Cardiac ventricle fibroblast (primary cell): Measurements from ENCODE around the genes P2RY13 and AADAC.

GRCh38 chr3:150267284-150267715 lies 140.8 kb upstream of the TSC22D2 start:
- RAMPAGE, long total RNA: no peak

DNA sequence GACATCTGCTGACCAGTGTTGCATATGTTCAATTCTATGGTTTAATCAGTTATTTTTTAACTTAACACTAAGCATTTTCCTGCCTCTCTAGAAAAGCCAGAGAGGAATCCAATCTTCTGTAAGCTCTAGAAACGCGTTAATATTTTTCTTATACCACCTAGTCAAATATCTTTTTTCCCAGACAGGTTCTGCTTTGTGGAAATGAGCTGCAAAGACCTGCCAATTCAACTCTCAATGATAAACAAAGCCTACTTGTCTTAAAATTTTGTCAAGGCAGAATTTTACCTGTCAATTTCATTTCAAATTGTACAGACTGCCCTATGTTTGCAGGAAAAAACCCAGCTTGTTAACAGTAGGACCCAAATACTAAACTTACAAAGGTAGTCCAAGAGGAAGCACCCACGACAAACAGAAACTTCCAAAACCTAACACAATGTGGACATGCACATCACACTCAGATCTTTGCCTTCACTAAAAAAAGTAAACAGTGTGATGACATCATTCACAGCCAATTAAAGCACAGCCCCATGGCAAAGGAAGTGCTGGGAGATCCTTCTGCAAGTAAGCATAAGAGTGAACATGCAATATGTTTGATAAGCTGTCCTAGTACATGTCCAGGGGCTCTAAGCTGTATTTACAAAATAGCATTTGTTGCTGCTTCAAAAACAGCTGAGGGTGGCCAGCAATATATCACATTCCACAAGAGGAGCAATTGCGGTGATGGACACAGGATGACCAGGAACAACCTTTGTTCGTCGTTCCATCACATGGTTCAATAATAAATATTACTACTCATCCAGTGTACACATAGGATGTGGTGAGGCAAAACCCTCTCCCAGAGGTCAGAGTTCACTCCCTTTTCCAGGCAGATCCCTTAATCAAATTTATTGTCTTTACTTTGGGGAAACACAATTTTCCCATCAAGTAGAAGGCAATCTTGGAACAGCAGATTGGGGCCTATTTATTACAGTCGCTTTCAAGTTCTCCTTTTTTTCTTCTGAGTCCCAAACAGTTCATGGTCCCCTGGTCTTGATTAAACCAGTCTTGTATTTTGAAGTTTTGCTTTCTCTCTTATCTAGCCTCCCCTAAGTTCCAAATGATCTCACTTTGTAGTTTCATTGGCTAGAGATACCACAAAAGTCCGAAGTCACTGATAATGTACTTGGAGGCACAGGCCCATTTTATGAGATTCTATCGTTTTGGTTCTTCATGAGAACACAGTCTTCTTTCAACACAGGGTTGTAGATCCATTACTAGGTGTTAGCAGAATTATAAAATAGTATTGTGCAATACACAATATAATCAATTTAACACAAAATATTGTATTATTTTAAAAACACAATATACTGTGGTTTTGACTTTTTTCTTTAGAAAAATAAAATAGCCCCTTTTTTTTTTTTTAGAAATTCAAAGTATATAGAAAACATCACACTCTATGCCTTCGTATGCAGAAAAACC lies 139.1 kb upstream of the TSC22D2 start:
- RAMPAGE, long total RNA: no peak

- RAMPAGE, long total RNA: no peak
Observed at GRCh38 chr3:150443940-150444526, 35.9 kb downstream of the TSC22D2 start.

DNA sequence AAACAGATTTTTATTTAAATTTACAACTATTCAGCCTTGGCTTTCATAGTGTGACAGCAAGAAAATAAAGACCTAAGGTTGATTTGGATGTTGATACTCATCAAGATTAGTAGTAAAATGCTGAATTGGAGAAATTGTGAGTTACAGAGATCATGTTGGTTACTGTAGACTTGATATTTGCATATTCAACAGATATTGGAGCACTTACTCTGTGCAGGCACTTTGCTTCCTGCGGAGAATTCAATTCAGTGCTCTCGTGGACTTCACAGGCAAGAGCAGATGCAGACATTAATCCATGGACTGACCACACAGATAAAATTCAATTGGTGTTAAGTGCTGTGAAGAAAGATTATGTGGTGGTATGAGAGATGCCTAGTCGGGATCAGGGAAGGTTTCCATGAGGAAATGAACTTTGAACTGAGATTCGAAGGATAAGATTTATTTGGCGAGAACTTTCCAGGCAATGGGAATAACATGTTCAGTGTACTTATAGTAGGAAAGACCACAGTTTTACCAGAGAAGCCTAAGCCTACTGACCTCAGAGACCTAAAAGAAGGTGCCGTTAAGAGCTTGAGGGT lies 4.2 kb downstream of the SELENOT start:
- RAMPAGE, long total RNA: no peak

- RAMPAGE, long total RNA: no peak
Observed at GRCh38 chr3:150733330-150734324, 29.3 kb downstream of the SIAH2 start.

DNA sequence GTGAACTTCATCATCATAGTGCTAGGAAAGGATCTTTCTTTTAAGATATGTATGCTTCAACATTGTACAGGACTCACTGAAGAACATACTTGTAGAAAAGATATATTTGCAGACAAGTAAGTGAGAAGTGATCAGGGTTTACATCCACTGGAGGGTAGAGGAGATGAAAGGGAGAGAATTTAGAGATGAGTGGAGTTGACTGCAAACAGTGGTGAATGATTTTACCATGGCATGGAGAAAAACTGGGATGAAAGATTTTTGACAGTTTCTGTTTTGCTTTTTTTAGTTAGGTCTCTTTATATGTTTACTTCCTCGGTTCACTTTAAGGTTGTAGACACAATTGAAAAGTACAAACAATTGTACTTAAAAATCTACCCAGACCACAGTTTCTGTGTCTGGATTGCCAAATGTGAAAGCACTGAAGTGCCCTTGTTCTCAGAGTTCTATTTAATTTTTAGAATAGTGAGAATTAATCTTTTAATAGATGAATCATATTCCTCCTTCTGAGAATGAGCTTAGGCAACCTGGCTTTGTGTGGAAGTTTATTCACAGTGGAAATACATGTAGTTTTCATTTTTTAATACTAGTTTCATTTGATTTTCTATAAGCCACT lies 1.6 kb upstream of the GPR171 start:
- RAMPAGE, long total RNA: no peak

DNA sequence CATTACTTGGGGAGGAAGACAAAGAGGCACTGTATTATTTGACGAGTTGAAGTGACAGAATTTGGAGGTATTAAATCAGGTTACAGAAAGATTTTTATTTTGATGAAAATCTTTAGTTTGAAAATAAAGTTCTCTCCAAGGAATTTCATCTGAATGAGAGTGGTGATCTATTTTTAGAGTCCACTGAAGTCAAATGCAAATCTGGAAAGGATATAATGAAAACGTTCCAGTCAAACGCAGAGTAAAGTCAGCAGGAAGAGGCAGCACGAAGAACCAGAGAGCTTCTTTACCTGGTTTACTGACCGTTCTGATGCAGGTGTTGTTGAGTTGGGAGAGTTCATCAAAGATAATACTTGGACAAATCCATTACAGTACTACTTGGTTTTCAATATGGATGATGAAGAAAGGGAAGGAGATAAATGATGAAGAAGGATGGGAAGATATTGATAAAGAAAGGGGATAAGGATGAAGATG lies 8.7 kb downstream of the P2RY14 start:
- RAMPAGE, long total RNA: no peak

GRCh38 chr3:151281631-151281771 lies 3.2 kb upstream of the P2RY14 start:
- RAMPAGE, long total RNA: no peak

GRCh38 chr3:151329300-151329636 lies at the start of gene P2RY13:
TSS of gene P2RY13 (minus strand) at chr3:151329549.
- RAMPAGE, long total RNA: no peak

GRCh38 chr3:151387429-151388084 lies 3.0 kb upstream of the P2RY12 start:
- RAMPAGE, long total RNA: no peak

DNA sequence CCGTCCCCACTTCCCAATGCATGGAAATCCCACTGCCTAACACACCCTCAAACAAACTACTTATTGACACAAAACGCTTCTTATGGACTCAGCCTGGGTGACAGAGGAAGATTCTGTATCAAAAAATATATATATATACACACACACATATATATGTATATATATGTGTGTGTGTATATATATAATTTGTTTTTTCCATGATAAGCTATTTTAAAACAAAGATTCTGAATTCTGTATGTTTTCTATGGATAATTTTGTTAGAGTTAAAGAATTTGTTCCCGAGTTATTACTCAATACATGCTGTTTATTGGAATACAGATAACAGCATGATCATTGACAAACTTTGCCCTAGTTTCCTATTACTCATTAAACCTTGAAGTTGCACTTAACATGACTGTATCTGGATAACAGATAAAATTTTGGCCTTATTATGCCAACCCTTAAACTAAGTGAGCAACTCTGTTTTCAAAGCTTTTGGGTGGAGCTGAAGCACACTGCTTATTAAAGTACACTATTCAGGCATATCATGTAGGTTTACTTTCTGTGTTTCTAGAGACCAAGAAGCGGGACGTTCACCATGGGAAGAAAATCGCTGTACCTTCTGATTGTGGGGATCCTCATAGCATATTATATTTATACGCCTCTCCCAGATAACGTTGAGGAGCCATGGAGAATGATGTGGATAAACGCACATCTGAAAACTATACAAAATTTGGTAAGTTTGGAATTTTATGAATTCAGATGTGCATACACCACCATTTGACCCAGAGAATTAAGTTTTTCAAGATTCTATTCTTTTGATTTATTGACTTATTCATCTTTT lies at the start of gene AADAC:
Gene AADAC, plus strand, starts transcription at position 531 of the 823 bp plus-strand sequence.
- RAMPAGE, long total RNA: no peak

- RAMPAGE, long total RNA: no peak
Observed at GRCh38 chr3:151927944-151928423, 54.5 kb downstream of the SUCNR1 start.

GRCh38 chr3:152159356-152159784 lies 109.4 kb upstream of the MBNL1 start:
- RAMPAGE, long total RNA: no peak

- RAMPAGE, long total RNA: no peak
Observed at GRCh38 chr3:152305503-152306823, 37.2 kb downstream of the MBNL1 start.

- RAMPAGE, long total RNA: no peak
Observed at GRCh38 chr3:152321754-152322593, 53.2 kb downstream of the MBNL1 start.

- RAMPAGE, long total RNA: no peak
Observed at GRCh38 chr3:153096584-153097398, 65.2 kb upstream of the RAP2B start.

DNA sequence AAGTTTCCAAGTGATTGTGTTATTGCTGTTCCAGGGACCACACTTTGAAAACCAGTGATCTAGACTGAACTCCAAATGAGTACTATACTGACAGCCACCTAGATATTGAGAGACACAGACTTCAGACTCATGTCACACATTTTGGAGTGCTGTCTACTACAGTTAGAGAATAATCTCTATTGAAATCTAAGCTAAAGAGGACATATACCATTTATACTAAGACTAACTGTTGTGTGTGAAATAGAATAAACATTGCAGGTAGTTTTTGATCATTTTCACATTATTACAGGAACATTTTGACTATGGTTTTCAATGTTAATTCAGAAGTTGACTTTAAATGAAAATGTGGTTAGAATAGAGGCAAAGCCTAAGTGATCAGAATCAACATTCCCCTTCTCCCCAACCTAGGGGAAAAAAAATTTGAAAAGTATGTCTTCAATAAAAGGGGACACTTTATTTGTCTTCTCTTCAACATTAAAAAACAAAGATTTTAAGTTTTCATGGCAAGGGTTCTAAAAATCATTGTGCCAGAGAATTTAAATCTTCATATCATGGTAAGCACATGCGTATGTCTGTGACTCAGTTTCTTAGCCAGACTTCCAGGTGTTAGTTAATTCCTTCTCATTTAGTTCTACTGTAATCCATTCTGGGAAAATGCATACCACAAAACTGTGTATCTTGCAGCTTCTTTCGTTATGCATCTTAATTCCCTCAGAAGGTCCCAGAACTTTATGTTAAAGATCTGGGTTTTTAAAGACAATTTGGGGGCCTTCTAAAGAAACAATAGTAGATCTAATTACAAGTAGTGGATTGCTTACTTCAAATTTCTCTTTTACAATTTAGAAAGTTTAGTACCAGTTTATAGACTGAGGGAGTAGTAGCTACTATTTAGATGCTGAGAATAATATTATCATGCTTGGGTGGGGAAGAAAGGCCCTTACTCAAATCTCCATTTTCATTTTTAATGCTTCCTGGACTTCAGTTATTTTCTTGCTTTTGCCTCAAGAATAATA lies 5.7 kb downstream of the RAP2B start:
- RAMPAGE, long total RNA: no peak

GRCh38 chr3:153552880-153553122 lies 390.8 kb downstream of the RAP2B start:
- RAMPAGE, long total RNA: no peak

DNA sequence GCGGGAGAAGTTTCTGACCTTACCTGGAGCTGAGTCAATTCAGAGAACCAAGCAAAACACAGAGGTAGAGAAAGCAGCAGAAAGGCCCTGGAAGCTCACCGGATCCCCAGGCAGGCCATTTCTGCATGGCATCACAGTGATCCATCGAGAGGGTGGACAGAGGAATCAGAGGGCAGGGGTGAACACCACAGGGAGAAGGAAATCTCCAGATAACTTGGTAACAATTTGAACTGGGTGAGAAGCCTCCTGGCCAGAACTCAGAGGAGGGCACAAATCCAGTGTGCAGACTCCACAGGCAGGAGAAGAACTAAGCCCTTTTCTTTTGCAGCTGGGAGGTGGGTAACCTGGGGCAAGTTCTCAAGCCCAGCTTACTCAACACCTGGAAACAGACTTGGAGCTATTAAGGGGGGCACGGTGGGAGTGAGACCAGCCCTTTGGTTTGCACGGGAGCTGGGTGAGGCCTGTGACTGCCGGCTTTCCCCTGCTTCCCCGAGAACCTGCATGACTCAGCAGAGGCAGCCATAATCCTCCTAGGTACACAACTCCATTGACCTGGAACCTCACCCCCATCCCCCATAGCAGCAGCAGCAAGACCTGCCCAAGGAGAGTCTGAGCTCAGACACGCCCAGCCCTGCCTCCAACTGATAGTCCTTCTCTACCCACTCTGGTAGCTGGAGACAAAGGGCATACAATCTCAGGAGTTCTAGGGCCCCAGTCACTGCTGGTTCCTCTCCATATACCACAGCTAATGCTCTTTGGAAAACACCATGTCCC lies 141.2 kb upstream of the ARHGEF26 start:
- RAMPAGE, long total RNA: no peak

GRCh38 chr3:154089322-154089879 lies 31.8 kb upstream of the ARHGEF26 start:
- RAMPAGE, long total RNA: no peak